Foreskin keratinocyte (primary cell): ENCODE measurements around a stretch of chr13.

DNA sequence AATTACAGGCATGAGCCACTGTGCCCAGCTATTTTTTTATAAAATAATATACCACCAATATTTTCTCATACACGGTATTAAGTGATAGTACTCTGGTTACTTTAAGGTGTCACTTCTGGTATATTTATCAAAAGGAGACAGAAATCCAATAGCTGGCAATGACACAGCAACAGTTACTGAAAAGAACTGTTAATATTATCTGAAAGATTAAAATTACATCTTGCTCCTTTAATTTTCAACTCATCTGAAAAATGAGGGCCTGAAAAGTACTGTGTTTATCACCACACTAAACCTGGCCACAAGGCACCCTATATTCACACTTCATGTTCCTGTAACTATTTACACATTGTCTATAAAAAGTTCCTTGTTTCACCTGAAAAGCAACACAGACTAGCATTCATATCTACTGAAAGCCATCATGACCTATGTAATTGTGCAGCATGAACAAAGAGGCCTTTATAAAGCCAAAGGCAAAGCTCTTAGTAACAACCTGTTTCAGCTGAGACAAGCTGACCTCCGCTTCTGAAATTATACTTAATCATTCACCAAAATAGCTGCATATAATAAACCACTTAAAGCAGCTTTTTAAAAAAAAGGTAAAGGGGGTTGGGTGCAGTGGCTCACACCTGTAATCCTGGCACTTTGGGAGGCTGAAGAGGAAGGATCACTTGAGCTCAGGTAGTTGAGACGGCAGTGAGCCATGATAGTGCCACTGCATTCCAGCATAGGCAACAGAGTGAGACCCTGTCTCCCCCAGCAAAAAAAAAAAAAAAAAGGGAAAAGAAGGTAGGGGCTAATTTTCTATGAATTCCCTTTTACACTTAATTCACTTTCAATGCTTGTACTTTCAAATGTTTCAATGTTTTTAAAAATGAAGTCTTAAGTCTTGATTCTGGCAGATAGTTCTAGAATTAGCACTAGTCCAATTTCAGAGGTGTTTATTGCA, 106.3 kb downstream of the SLC25A15 start:
- RAMPAGE, total RNA, result no peak

- RAMPAGE, total RNA, result no peak
Measured at GRCh38 chr13:40932758-40933187, 86.3 kb downstream of the ELF1 start.

GRCh38 chr13:40971281-40971831, 47.8 kb downstream of the ELF1 start:
- RAMPAGE, total RNA, result no peak

DNA sequence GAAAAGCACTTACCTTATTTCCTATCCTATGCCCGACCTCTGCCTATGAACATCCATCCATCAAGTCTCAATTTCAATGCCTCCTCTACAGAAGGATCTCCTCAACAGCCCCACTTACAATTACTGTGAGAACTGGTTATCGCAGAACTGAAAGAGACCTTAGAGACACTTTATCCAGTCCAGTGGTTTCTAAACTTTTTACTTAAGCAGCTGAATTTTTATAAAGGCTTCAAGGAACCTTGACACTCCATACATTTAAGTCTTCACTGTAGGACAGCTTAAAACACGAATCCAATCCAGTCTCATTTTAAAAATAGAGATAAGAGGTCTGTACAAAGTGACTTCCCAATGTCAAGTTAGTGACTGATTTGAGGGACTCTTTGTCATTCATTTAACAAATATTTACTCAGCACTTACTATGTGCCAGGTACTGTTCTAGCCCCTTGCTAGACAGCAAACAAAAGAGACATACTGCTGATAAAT, 6.2 kb upstream of the ELF1 start:
- RAMPAGE, total RNA, result no peak

DNA sequence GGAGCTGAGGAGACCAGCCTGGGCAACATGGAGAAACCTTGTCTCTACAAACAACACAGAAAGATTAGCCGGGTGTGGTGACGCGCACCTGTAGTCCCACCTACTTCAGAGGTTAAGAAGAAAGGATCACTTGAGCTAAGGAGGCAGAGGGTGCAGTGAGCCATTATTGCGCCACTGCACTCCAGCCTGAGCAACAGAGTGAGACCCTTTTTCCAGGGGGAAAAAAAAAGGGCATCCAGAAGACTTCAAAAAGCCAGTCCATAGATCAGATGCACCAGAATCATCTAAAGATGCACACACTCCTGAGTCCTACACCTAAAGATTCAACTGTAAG, 19.9 kb upstream of the WBP4 start:
- RAMPAGE, total RNA, result no peak

- RAMPAGE, total RNA, result no peak
Measured at GRCh38 chr13:41050300-41050483, 11.1 kb upstream of the WBP4 start.

DNA sequence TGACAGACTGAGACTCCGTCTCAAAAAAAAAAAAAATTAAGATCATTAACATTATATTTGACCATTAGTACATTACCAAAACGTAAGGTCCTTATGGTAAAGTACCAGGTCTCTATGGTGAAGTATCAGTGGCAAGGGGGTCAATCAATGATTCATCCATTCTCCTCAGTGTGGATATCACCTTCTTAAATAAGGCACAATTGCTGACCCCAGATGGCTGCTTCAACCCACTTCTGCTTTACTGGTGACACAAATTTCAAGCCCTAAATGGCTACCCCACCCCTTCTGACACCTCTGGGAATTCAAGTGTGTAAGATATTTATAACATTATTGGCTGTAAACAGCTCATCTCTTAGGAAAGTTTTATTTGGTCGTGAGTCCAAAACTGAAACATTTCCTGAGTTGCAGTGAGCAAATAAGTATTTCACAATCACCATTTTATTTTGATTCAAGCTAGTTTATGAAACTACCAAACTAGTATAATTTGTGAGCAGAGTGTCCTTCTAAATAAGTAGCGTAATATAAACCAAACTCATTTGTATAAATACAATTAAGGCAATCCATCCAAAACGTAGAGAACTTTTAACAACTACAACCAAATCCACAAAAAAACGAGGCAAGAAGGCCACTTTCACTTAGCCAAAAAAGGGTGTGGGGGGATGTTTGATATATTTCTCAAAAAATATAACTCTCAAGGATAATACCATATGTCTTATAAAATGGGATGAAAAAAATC, 7.8 kb upstream of the WBP4 start:
- RAMPAGE, total RNA, result no peak

DNA sequence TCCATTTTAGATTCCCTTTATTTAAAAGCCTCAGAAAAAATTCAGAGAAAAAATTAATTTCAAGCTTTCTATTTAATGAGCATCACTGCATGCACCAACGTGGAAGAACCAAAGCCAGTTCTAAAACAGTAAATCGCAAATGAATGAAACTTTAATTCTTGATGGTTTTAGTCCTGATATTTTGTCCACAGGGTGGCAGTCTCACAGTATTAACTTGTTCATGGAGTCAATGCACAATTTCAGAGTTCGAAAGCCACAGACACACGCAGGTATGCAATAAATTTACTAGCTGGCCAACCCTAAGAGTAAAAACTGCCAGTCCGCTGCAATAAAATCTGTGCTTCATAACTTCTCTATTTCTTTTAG, 7.1 kb upstream of the WBP4 start:
- RAMPAGE, total RNA, result no peak

- RAMPAGE, total RNA, result no peak
Measured at GRCh38 chr13:41457696-41458041, 319 bp downstream of the RGCC start.

DNA sequence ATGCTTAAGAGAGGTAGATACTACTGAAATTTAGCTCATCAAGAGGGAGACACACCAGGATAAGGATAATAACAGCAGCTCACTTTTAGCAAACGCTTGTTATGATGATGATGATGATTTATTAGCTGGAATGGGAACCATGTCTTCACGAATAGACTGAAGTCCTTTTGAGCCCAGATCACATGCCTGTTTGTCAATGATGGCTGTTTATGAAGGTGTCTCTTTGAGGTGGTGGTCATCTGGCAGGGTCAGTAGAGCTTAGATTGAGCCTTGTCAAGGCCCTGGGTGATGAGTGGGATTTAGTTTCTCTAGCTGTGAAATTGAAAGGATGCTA, 3.0 kb downstream of the RGCC start:
- RAMPAGE, total RNA, result no peak

- RAMPAGE, total RNA, result no peak
Measured at GRCh38 chr13:41496340-41497220, 39.2 kb downstream of the RGCC start.

DNA sequence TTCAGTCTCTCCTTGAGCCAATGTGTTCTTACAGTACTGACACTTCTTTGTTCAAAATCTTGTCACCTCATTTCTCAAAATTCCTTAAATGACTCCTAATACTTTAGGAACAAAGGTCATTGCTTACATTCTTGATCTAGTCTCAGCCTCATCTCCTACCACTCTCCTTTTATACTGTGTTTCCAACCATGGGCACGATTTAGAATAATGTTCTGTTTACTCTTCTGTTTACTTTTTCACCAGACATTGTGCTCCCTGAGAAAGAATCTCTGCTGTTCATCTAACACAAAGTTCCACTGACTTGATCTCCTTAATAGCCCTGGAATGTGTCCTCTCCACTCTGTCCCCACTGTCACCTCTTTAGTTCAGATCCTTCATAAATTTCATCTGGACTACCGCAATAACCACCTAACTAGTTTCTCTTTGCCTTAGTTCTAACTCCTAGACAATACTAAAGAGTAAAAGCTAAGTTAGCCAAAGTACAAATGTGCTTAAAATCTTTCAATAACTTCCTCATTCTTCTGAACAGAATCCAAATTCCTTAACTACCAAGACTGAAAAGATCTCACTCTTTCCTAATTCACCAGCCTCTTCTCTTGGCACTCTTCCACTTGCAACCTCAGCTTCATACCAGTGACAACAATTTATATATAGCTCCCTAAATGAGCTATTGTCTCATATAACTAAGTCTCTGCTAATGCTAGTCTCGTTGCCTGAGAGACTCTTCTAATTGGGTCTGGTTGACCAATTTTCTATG, 180.1 kb downstream of the VWA8 start:
- RAMPAGE, total RNA, result no peak

DNA sequence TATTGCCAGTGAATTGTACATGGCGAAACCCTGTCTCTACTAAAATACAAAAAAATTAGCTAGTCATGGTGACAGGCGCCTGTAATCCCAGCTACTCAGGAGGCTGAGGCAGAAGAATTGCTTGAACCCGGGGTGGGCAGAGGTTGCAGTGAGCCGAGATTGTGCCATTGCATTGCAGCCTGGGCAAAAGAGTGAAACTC, 96.2 kb downstream of the VWA8 start:
- RAMPAGE, total RNA, result no peak

DNA sequence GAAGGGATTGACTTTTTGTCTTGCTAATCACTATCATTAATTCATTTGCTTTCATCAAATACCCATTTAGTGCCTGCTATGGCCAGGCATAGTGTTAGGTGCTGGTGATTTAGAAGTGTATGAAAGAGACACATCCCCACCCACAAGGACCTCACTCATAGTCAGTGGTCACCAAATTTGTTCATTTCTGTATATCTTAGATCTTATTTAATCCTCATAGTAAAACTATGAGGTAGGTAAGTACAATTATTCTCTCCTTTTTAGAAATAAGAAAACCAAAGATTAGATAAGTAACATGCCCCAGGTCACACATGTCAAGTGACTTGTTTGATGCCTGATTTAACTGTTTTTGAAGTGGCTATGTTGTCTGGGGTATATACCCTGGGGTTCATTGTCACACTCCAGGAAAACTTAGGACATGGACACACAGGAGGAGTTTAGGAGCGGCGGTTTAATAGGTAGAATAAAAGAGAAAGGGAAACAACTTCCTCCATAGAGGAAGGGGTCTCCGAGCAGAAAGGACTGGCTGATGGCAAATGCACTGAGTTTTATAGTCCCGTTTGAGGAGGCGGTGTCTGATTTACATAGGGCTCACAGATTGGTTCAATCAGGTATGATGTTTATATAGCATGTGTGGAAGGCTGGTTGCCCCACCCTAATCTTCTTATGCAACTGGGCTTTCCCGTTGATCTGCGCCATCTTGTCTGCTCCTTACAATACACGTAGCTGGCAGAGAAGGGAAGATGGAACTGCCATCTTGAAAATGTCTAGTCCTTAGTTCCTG, 12.3 kb downstream of the DGKH start:
- RAMPAGE, total RNA, result no peak

DNA sequence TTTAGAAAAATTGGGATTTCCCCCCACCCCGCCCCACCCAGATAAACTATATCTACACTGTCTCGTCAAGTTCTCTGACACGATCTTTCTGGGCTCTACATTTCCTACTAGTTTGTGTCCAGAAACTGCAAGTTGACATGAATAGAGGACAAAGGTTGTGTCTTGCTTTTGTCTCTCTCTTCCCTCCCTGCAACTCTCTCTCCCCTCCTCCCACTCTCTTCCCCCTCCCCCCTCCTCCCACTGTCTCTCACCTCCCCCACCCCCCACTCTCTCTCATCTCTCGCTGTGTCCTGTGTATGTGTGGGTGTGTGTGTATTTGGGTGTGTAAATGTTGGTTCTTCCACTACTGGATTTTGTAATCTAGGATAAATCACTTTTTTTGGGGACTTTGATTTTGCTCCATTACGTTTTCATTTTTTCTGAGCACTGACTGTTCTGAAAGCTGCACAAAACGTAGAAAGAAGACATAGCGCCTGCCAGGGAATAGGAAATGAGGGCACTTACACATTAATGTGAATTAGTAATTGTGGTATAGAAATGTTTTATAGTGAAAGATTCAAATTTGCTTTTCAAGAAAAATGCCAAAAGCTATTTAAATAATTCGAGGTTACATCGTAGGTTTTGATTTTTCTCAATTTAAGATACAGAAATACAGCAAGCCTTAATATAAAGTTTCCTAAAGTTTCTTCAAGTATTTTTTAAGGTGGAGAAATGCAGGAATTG, 48.5 kb downstream of the AKAP11 start:
- RAMPAGE, total RNA, result no peak

DNA sequence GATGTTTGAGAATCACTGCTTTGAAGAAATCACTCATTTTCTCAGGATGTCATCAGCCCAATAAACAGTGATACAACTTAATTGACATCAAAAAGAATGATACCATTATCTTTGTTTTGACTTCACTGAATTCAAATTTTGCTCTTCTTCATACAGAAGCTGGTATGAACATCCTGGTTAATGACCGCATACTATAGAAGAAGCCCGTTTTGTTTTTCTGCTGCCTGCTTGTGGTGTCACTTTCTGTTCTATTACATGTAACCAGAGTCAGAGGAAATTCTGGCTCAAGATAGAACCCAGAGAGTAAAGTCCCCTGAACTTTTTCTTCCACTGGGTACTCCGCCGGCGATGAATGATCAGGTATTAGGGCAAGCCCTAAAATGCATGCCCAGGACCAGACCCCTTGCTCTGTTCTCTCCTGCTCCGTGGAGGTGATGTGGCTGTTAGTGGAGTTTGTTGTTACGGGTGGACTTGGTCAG, 134.4 kb downstream of the AKAP11 start:
- RAMPAGE, total RNA, result no peak

DNA sequence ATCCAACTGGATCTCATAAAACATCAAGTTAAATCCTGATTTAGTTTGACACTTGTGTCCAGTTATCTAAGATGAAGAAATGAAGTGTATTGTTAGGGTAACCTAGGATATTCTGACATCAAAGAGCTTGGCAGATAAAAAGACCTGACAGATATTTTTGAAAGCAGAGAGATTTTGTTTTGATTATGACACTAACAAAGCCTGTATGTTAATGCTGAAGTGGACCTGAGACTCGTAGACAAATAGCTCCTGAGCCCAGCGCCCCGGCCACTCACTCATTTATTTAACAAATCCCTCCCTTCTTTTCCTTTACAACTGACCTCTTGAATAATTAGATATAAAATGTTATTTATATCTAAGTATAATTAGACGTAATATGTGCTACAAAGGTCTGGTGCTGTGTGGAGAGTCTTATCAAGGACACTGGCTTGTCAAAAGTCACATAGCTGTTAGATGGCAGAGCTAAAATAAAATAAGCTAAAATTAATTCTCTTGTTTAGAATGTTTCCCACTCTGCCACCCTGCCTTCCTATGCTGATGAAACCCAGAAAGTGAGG, 73.1 kb upstream of the FAM216B start:
- RAMPAGE, total RNA, result no peak

DNA sequence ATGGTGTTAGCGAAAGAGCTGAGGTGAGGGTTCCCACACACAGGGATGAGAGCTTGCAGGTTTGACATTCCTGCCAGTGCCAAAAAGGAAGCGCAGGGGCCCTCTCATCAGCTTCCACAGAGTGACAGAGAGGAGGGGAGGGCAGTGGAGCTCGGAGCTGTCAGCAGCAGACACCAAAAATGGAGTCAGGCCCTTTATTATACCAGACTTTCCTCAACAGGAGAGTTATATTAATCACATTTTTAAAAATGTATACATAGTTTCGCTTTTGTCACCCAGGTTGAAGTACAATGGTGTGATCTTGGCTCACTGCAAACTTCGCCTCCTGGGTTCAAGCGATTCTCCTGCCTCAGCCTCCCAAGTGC, 65.3 kb upstream of the FAM216B start:
- RAMPAGE, total RNA, result no peak

DNA sequence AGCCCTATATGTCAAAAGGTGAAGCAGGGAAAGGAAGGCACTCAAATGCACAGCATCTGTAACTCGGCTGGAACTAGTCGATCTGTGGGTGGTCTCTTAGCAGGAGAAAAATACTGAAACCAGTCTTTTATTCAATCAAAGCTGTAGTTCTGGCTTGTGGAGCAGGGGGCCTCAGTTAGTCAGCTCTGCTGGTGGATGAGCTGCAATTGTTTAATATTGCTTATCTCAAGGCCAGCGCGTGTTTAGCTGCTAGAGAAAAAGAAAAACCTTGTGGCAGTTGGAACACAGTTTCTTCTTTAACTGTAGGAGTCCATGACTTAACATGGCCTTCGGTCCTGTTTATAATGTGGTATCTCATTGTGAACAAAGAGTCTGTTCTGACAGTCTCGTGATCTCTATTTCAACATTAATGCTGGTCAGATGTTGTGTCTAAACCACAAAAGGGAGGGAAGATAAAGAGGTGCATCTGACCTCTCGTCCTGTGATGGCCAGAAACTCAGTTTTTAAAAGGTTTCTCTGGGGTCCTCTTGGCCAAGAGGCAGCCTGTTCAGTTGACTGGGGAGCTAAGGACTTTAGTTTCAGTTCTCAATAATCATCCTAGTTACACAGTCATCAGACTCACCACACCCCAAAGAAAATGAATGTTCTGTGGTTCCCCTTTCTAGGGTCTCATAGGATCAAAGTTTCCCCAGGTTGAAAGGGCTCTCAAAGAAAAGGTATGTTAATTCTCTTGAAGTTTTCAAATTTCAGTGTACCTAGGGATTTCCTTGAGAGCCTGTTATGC, 94.6 kb downstream of the FAM216B start:
- RAMPAGE, total RNA, result no peak

DNA sequence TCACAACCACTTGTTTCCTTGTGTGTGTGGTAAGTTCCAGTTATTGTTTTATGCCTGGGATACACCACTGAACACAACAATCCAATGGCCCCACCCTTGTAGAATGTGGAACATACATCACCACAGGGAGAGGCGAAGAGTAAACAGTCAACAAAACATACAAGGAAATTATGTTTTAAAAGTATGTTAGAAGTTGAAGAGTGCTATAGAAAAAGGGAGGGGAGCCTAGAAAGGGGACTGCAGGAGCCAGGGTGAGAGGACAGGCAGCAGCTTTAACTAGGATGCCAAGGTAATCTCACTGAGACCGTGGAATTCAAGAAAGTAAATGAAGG, 100.4 kb downstream of the EPSTI1 start:
- RAMPAGE, total RNA, result no peak